ENCODE measurements around a stretch of chr14.

DNA sequence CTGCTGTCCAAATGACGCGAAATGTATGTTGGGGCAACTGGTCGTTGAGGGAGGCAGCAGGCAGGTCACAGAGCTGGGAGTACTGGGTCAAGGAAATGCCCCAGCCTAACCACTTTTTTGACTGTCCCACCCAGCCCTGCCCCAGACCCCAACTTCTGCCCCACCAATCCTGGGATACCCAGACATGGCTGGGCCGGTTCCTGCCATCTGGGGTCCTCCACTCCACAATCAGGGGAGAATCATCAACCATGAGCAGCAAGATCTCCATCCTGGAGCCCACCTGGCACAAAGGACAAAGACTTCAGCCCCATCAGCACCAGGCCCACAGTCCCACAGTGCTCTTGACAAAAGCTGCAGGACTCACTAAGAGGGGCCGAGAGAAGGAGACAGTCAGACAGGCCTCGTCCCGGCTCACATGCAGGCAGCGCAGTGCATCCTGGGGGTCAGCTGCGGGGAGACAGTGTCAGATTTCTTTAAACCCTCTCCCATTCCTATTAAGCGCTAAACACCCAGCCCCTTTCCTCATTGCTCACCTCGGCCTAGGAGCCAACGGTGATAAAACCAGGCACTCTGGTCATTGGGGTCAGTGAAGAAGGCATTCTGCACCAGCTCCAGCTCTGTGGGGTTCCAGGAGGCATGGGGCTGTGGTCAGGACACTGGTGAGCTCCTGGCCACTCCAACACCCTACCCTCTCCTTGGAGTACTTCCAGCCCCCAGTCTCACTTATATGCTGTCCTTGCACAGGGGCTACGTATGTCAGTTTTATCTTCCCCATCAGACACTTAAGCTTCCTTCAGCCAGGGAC, 2.6 kb downstream of the RABGGTA start:
- RRBS = no CpG with 5 or more reads among the region's 13 CpGs

DNA sequence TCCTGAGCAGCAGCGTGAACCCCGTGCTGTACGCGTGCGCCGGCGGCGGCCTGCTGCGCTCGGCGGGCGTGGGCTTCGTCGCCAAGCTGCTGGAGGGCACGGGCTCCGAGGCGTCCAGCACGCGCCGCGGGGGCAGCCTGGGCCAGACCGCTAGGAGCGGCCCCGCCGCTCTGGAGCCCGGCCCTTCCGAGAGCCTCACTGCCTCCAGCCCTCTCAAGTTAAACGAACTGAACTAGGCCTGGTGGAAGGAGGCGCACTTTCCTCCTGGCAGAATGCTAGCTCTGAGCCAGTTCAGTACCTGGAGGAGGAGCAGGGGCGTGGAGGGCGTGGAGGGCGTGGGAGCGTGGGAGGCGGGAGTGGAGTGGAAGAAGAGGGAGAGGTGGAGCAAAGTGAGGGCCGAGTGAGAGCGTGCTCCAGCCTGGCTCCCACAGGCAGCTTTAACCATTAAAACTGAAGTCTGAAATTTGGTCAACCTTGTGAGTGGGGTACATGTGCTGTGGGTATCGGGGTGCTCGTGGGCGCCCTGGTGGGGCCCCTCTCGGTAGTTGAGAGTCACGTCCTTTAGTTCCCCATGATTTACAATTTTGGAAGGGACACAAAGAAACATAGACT, 5.3 kb downstream of the LTB4R start:
- RRBS = 13% methylated on average over 6 of the region's 41 CpGs

DNA sequence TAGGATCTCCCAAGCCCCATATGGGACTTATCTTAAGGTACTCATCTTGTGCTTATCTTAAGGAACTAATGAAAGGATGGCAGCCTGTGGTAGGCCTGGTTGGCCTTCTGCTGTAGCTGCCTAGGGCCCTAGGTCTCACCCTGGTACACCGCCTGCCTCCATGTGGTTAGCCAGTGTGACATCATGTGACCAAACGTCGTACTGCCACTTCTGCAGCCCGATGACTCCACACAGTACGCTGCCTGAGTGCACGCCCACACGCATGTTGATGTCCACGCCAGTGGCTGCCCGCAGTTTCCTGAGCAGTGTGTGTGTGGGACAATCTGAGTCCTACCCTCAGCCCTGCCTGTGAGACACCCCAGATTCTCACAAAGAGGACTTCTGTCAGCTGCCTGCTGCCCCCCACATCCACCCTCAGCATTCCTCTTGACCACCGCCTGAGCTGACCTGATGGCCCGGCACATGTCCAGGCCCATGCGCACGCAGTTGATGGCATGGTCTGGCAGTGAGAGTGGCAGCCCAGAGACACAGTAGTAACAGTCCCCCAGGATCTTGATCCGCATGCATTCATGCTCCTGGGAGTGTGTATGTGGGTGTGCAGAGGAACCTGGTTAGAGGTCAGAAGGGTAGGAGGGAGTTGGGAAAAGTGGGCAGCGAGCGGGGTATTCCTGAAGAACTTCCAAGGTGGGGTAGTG, 5.0 kb downstream of the ADCY4 start:
- RRBS = no CpG with 5 or more reads among the region's 16 CpGs

DNA sequence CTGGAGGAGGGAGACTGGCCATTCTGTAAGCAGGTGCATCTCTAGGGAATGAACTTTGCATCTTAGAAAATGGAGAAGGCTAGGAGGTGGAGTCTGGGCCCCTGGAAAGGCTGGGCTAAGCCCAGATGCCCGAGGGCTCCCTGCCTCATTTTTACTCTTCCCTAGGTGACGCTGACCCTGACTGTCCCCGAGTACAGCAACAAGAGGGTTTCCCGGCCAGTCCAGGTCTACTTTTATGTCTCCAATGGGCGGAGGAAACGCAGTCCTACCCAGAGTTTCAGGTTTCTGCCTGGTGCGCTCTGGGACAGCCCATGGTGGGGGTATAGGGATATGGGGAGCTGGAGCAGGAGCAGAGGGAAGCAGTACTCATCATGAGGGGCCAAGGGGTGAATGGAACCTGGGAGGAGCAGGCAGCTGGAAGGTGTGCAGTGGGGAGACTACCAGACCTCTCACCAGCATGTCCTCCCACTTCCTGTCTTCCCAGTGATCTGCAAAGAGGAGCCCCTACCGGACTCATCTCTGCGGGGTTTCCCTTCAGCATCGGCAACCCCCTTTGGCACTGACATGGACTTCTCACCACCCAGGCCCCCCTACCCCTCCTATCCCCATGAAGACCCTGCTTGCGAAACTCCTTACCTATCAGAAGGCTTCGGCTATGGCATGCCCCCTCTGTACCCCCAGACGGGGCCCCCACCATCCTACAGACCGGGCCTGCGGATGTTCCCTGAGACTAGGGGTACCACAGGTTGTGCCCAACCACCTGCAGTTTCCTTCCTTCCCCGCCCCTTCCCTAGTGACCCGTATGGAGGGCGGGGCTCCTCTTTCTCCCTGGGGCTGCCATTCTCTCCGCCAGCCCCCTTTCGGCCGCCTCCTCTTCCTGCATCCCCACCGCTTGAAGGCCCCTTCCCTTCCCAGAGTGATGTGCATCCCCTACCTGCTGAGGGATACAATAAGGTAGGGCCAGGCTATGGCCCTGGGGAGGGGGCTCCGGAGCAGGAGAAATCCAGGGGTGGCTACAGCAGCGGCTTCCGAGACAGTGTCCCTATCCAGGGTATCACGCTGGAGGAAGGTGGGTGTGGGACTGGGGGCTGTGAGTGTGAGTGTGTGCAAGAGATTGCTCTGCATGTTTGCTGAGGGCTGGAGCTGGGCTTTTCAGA, 8.2 kb downstream of the NFATC4 start:
- RRBS = no CpG with 5 or more reads among the region's 26 CpGs

DNA sequence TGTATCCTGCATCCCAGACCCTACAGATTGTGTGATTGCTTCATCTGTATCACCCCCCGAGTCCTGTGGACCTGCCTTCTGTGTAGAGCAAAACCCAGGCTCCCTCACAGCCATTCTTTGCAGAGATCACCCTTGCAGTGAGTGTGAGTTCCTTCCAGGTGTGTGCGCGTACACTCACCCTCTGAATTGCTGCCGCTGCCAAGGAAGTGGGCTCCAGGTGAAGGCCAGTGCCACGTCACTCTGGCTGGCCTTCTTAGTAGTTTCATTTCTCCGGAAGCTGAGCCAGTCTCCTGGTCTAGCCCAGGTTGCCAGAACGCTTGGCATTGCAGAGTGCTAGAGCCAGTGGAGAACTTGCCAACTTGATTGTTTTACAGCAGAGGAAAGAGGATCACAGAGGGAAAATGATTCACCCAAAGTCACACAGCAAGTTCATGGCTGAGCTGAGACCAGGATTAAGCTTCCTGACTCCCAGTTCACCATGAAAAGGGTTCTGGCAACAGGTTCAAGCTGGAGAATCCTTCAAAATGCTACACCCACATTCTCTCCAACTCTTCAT, 11.0 kb downstream of the CBLN3 start:
- RRBS = no CpG with 5 or more reads among the region's 7 CpGs

GRCh38 chr14:24422860-24423466, 6.5 kb downstream of the CBLN3 start:
- RRBS = no CpG with 5 or more reads among the region's 9 CpGs

DNA sequence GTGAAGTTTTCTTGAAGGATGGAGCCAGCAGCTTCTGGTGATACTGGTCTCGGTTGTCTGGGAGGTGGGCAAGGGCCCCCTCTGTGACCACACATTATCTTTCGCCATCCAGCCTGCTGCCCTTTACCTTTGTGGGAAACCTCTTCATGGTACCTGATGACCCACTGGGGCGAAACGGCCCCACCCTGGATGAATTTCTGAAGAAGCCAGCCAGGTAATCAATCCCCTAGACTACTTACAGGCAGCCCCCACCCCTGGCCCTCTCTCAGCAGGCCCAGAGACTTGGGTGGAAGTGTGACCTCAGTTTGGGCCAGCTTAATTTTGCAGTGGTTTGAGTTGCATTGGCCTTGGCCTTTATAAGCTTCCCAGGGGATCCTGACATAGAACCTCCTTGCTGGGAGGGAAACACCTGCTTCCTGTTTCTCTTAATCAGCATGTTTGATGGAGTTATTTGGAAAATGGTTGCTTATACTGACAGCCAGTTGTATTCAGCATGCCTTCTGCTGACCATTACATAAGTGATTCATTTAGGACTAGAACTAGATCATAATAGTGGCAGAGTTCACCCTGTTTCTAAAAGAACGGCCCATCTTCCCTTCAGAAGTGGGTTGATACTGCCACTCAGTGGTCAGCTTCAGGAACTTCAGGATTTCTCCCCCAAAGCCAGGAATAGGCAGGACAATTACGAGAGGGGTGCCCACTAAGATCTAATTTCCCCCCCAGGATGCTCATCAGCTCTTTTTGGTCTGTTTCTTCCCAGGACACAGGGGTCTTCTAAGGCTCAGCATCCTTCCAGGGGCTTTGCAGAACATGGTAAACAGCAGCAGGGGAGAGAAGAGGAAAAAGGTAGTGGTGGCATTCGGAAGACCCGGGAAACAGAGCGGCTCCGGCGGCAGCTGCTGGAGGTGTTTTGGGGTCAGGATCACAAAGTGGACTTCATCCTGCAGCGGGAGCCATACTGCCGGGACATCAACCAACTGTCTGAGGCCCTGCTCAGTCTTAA, 6.0 kb downstream of the SDR39U1 start:
- RRBS = 72% methylated on average over 4 of the region's 13 CpGs

GRCh38 chr14:24679610-24680182, 45.7 kb upstream of the GZMB start:
- RRBS = no CpG with 5 or more reads among the region's 9 CpGs

- RRBS = no CpG with 5 or more reads among the region's 10 CpGs
Measured at GRCh38 chr14:25050702-25051217, 813 bp upstream of the STXBP6 start.

DNA sequence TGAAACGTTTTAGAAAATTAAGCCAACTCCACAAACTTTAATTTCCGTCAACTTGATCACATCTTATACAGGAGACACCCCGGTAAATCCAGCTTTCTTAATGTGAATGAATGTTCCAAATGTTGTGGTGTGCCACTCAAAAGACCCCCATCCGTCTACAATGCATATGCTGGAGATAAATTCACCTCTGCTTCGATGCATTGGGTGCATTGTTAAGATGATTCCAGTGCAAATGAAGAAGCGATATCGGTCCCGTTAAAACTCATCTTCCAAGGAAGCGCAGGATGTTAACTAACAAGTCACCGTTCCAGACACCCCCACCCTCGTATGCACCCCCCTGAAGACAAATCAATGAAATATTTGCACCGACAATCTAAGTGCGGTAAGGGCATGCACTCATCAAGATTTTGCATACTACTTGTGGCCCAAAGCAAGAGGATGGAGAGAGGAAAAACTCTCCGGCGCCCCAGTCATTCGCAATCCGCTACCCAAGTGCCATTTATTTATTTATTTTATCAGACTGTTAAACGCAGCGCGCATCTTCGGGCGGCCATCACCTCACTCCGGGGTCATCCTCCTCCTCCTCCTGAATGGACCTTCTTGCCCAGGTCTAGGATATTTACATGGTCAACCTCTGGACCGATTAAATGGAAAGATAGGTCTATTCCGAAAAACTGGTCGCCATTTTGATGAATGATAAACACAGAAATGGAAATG, 1.3 kb downstream of the NOVA1 start:
- RRBS = 2% methylated on average over 9 of the region's 26 CpGs

DNA sequence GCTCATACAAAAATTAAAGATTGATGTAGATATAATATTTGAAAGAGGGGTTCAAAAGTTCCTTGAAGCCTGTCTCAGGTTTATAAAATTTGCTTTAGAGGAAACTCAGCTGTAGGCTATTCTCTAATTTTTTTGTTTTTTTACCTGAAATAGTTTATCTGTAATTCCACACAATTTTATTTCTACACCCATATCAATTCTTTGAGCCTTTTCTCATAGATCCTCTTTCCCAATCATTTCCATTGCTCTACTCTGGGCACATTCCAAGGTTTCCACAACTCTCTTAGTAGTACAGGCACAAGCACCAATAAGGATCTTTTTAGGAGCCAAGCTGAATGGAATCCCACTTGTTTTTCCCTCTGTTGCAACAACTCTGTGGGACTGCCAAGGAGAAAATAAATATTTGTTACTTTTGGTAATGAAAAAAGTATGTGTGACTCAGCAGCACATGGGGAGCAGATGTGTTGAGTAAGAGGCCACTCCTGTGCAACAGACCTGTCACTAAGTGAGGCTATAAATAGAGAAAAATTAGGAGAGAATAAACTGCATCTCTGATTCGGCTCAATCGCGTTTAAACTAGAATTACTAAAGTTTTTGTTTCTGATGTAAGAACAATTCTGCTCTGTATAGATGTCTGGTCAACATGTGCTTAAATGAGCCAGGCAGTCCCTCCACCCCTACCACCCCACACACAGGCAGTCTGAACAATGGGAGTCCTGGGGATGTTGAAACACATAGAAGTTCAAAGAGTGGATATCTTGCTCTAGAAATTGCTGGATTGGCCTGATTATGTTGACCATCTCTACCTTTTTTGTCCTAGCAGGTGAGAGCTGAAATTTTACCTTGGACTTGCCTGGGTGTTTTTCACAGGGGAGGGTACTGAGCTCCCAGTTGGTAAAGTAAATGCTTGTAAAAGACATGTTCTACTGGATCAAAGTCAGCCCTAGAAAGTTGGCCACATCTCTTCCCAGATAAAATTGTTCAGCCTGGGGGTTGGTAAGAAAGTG, 244.2 kb upstream of the NOVA1 start:
- RRBS = no CpG with 5 or more reads among the region's 3 CpGs

DNA sequence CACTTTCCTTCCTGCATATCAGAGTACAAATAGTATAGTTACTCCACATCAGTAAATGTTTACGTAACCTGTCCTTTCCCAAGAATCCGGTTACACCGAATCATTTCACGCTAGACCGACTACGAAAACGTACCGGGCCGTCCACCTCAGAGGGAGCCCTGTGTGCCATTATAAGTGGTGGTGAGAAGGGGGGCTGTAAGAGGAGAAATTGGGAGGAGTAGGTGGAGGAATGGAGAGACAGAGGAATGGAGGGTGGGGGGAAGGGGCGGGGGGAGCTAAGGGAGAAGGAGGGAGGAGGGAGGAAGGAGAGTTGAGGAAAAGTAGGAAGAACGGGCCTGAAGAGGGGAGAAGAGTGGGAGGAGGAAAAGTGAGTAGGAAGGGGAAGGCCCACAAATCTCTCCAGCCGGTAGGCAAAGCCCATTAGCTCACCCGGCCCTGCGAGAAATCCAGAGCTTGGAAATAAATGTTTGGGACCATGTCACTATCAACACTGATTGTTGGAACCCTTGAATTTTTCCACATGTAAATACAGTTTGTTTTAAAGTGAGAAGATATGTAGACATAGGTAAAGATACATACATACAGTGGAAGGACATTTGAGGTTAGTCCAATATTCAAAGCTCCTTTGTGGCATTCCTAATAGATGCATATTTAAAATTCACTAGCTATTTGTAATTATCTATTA, 2.2 kb upstream of the FOXG1 start:
- RRBS = 80% methylated on average over 5 of the region's 14 CpGs

DNA sequence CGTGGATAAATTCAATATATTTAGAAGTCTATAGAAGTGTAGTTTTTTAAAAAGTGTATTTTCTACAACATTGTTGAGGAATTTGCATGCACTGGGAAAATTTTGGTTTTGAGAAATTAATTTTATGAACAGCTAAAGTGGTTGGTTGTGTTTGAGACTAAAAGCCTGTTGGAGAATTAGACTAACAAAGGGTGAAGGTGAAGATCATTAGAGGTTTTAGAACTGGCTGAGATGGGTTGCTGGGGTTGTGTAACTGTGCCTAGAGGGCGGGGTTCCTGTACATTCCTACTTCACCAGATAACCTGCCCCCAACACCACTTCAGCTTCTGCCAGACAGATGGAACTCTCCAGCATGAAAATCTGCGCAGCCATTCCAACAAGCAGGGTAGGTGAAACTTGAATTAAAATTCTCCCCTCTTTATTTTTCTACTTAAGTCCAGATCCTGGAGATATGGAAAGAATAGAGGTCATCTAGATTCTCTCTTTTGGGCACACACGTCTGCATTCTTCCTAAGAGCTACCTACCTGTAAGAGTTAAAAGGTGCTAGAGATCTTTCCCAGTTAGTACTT, 6.0 kb downstream of the FOXG1 start:
- RRBS = no CpG with 5 or more reads among the region's 4 CpGs

GRCh38 chr14:28830012-28830414, 63.4 kb downstream of the FOXG1 start:
- RRBS = no CpG with 5 or more reads among the region's 22 CpGs

- RRBS = no CpG with 5 or more reads among the region's 2 CpGs
Measured at GRCh38 chr14:29924577-29925059, 3.0 kb downstream of the PRKD1 start.

DNA sequence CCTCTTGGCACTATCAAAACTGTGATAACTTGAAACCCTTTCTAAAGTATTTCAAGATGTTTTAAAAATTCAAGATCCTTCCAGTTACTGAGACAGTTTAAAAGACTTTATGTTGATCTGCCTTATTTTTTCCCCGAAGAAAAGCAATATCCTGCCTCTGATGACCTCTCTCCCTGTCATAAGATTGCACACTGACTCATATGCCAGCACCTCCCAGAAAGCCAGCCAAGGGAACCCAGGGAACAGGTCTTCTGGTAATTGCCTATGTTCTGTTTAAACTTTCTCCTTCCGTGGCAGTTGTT, 300.2 kb upstream of the PRKD1 start:
- RRBS = no CpG with 5 or more reads among the region's 2 CpGs

- RRBS = no CpG with 5 or more reads among the region's 20 CpGs
Measured at GRCh38 chr14:30270519-30271105, 288.3 kb upstream of the G2E3 start.

- RRBS = no CpG with 5 or more reads among the region's 24 CpGs
Measured at GRCh38 chr14:30875384-30875816, 1.0 kb downstream of the COCH start.

- RRBS = no CpG with 5 or more reads among the region's 1 CpG
Measured at GRCh38 chr14:30891133-30891509, 16.8 kb downstream of the COCH start.

GRCh38 chr14:31018350-31019184, 6.9 kb upstream of the AP4S1 start:
- RRBS = no CpG with 5 or more reads among the region's 12 CpGs

All from epidermal melanocyte (primary cell).